Karpas-422 (cell line): ENCODE measurements around the gene COL9A3.

GRCh38 chr20:62643185-62643926 is 1.1 kb downstream of the SLCO4A1 start:
- PRO-cap = no peak
- RAMPAGE, long total RNA = no peak

DNA sequence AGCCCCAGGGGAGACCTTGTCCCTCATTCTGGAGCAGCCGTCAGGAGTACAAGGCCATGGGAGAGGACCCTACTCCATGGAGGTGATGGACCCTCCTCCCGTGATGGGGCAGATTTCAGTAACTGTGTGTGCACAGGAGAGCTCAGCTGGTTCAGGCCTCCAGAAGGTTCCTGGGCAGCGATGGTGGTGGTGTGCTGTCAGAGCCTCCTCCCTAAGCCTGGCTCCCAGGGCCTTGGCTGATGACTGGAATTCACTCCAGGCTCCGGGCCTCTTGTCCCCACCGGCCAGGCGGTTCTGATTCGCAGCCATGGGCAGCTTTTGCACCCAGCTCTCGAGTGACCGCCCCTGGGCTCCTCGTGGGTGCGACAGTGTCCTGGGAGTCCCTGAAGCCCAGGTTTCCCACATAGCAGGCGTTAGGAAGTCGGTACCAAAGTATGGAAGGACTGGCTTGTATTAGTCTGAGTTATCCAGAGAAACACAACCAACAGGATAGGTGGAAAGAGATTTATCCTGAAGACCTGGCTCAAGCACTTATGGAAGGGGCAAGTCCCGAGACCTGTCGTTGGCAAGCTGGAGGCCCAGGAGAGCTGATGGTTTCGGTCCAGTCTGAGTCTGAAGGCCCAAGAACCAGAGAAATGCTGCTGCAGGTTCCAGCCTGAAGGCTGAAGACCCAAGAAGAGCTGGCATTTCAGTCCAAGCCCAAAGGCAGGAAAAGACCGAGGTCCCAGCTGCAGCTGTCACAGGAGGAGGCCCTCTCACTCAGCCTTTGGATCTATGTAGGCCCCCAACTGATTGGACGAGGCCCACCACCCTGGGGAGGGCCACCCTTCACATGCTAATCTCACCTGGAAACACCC is 6.5 kb downstream of the SLCO4A1 start:
- PRO-cap = no peak
- RAMPAGE, long total RNA = no peak

DNA sequence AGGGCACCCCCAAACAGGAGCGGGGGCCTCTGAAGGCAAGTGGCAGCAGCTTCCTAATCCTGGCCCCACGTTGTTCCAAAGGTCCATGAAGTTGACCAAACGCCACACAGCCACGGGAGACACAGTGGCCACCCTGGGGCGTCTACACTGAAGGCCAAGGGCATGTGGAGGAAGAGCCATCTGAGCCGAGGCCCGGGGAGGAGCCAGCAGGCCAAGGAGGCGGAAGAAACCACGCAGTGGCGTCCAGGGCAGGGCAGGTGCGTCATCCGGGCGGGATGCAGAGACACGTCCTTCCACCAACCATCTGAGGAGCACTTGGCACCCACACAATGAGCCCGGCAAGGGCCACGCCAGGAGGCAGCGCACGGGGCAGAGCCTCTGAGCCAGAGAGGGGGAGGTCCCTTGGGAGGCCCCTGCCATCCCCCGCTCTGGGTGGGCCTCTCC is 21.4 kb upstream of the NTSR1 start:
- PRO-cap = no peak
- RAMPAGE, long total RNA = no peak

GRCh38 chr20:62816892-62817922 is at the start of gene COL9A3:
Gene COL9A3, plus strand, starts transcription at chr20:62817050.
- PRO-cap = no peak
- RAMPAGE, long total RNA = no peak

GRCh38 chr20:62858814-62859581 is 2.6 kb downstream of the TCFL5 start:
- PRO-cap = no peak
- RAMPAGE, long total RNA = no peak

GRCh38 chr20:62878100-62878606 is 16.5 kb upstream of the TCFL5 start:
- PRO-cap = no peak
- RAMPAGE, long total RNA = no peak

- PRO-cap = no peak
- RAMPAGE, long total RNA = no peak
Observed at GRCh38 chr20:62885997-62886715, 24.5 kb upstream of the TCFL5 start.

DNA sequence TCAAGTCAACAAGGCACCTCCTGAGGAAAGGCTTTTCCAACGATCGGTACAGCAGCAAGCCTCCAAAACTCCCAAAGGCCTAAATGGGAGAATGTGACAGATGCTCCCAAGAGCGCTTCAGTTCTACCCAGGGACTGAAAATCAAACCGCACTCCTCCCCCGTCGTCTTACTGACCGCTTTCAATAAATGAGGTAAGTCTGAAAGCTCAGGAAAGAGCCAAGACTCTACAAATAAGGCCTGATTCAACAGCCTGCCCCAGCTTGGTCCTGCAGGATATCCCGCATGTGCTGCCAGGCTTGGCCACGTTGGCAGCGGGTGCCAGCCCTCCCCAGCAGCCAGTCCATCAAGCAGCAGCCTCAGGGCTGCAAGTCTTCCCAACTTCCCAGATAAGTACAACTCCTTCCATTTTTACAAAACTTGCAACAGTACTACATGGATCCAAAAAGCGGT is 28.3 kb downstream of the DIDO1 start:
- PRO-cap = no peak
- RAMPAGE, long total RNA = no peak

DNA sequence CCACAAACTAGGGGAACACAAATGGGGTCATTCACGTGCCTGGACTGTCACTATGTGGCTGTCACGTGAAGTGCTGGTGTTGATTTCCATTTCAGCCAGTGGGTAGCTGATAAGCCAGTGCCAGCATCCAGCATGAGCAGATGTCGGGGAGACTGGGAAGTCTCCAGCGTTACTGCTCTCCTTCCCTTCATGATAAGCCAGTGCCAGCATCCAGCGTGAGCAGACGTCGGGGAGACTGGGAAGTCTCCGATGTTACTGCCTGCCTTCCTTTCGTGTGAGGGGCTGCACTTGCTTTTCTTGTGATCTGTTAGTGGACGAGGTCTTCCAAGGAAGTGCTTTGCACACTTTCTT is 5.5 kb upstream of the SLC17A9 start:
- PRO-cap = no peak
- RAMPAGE, long total RNA = no peak

DNA sequence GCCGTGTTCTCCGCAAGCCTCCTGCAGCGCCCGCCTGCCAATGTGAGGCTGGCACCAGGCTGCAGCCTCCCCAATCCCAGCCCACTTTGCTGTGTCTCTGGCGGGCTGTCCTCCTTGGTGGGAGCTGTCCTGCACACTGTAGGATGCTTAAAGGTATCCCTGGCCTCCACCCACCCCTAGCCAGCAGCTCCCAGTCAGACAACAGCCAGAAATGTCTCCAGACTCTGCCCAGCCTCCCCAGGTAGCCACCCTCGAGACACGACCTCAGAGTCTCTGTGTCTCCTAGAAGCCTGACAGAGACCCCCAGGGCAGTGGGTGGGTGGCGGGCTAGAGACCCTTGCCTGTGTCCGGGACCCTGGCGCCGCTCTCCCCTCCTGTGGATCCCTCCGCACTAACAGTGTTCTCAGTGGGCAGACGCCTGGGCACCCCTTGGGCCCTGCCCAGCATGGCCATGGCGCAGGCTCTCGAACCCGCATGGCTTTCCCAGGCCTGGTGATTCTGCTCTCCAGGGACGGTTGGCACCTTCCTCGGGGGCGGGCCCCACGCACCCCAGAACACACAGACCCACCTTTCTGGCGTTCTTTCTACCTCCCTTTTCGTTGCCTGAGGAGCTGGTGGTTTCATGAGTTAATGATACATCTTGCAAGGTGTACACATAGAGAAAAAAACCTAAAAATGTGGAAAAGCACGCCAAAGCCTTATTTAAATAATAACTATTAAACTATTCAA is 15.5 kb downstream of the SLC17A9 start:
- PRO-cap = no peak
- RAMPAGE, long total RNA = no peak

- PRO-cap = no peak
- RAMPAGE, long total RNA = no peak
Observed at GRCh38 chr20:63230529-63231314, 5.0 kb upstream of the BIRC7 start.

DNA sequence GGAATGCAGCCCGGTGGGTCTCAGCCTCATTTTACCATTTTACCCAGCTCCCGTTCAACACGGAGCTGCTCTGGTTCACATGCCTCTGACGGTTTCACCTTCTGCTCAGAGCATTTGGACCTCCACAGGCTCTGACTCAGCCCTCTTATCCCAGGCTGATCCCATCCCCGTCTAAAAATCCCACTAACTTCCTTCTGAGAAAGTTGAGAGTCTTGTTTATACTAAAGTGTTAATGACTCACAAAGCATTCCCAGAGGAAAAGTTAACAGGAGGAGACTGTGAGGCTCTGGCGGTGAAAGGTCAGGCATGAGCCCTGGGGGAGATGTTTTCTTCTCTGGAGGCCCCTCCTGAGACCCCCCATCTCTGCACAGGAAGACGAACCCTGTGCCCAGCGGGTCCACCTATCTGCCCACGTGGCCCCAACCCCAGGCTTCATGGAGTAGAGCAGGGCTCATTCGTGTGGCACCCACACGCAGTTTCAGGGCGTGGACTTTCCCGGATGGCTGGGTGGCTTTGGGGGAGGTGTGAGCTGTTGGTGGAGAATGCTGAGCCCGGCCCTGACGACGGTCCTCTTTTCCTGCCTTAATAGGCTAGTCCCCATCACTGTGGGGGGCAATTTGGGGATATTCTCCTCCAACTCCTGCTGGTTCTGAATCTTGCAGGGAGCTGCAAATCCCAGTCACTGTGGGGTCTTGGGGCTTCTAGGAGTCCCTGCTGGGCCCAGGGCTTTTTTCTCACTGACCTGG is 3.2 kb upstream of the BIRC7 start:
- PRO-cap = no peak
- RAMPAGE, long total RNA = no peak

GRCh38 chr20:63281038-63281845 is 8.6 kb downstream of the ARFGAP1 start:
- PRO-cap = no peak
- RAMPAGE, long total RNA = no peak

GRCh38 chr20:63284503-63285012 is 8.4 kb upstream of the COL20A1 start:
- PRO-cap = no peak
- RAMPAGE, long total RNA = no peak

GRCh38 chr20:63471035-63472128 is 1.1 kb downstream of the KCNQ2 start:
- PRO-cap = no peak
- RAMPAGE, long total RNA = no peak

DNA sequence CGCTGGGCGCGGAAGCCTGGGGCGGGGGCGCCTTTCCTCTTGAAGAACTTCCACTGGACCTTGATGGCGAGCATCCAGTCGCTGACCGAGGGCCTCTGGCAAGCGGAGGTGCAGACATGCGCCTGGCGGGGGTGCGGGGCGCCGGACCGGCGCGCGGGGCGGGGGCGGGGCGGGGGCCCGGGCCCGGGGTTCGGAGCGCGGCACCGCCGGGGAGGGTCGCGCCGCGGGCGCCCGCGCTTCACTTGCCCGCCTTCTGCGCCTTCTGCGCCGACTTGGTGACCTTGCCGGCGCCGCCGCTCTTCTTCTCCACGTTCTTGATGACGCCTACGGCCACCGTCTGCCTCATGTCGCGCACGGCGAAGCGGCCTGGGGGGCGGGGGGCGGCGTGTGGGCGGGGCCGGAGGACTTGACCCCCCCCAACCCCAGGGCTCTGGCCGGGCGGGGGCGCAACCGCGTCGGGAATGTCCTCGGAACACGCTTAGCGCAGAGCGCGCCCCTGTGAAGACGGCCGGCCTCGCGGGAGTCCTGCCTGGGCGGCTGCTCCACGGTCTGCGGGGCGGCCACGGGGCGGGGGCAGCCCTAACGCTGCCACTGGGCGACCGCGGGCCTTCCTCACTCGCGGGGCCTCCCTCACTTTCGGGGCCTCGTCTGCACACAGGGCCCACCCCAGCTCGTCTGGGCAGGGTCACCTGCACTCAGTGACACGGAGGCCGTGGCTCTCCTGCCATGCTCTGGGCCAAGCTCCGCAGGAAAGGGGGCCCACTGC is 10.6 kb downstream of the EEF1A2 start:
- PRO-cap = no peak
- RAMPAGE, long total RNA = no peak

DNA sequence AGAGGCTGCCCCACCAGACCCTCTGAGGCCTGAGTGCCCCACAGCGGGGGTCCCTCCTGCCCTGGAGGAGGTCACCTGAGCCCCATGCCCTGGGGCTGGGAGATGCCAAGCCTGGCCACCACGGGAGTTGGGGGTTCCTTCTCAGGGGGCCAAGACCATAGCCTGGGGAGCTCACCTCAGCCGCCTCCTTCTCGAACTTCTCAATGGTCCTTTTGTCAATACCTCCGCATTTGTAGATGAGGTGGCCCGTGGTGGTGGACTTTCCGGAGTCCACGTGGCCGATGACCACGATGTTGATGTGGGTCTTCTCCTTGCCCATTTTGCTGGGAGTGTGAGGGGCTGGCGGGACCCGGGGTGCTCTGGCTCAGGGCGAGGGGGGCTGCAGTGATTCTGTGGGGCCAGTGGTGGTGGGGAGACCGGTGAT is 1.4 kb downstream of the EEF1A2 start:
- PRO-cap = no peak
- RAMPAGE, long total RNA = no peak

DNA sequence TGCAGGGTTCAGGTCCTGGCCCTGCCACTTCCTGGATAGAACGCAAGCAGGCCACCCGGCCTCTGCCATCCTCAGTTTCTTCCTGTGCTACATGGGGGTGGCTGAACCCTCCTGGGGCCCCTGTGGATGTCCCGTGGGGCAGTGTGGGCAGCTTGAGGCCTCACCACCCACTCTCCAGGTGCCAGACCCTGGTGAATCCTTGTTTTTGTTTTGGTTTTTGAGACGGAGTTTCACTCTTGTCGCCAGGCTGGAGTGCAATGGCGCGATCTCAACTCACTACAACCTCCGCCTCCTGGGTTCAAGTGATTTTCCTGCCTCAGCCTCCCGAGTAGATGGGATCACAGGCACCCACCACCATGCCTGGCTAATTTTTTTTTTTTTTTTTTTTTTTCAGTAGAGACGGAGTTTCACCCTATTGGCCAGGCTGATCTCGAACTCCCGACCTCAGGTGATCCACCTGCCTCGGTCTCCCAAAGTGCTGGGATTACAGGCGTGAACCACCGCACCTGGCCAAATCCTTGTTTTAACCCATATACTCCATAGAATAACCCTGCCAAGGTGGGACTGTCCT is 4.2 kb downstream of the HELZ2 start:
- PRO-cap = no peak
- RAMPAGE, long total RNA = no peak

DNA sequence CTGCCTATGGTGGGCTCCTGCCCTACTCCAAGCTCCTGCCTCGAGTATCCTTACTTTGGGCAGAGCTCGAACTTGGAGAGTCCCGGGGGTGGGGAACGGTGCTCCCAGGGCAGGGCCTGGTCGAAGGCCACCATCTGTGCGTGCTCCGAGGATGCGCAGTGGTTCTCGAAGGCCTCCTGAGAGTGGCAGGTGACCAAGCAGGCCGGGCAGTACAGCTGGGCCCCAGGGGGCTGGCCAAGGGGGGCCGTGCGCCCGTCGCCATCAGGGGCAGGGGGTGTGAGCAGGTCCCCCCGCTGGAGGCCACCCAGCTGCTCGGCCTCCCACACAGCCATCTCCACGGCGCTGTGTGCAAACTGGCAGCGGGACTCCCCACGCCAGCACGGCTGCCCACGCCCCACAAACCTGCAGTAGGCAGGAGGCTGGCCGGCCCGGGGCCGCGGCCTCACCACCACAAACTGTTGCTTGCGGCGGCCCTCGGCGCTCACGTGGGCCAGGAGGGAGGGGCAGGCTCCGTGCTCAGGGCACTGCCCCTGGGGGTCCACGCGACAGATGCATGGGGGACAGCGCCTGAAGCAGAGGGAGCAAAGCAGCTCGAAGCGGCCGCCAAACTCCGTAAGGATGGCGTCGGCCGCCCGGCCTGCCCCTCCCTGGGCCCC is 1.9 kb downstream of the HELZ2 start:
- PRO-cap = no peak
- RAMPAGE, long total RNA = no peak

DNA sequence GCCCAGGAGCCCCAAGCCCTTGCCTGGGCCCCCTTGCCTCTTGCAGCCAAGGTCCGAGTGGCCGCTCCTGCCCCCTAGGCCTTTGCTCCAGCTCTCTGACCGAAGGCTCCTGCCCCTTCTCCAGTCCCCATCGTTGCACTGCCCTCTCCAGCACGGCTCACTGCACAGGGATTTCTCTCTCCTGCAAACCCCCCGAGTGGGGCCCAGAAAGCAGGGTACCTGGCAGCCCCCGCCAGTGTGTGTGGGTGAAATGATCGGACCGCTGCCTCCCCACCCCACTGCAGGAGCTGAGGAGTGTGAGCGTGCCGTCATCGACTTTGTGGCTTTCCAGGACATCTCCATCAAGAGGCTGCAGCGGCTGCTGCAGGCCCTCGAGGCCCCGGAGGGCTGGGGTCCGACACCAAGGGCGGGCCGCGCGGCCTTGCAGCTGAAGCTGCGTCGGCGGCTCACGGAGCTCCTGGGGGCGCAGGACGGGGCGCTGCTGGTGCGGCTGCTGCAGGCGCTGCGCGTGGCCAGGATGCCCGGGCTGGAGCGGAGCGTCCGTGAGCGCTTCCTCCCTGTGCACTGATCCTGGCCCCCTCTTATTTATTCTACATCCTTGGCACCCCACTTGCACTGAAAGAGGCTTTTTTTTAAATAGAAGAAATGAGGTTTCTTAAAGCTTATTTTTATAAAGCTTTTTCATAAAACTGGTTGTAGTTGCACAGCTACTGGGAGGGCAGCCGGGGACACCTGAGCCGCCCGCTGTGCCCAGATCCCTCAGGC is 1.7 kb downstream of the TNFRSF6B start:
- PRO-cap = no peak
- RAMPAGE, long total RNA = no peak